ENCODE results near the gene DGKZ.

GRCh38 chr11:45280243-45280837, 5.8 kb downstream of the SYT13 start:
- PRO-cap = no peak

GRCh38 chr11:45355288-45355843, 69.2 kb upstream of the SYT13 start:
- PRO-cap = bidirectional peak, plus-strand start at chr11:45355510, minus-strand start at chr11:45355393

DNA sequence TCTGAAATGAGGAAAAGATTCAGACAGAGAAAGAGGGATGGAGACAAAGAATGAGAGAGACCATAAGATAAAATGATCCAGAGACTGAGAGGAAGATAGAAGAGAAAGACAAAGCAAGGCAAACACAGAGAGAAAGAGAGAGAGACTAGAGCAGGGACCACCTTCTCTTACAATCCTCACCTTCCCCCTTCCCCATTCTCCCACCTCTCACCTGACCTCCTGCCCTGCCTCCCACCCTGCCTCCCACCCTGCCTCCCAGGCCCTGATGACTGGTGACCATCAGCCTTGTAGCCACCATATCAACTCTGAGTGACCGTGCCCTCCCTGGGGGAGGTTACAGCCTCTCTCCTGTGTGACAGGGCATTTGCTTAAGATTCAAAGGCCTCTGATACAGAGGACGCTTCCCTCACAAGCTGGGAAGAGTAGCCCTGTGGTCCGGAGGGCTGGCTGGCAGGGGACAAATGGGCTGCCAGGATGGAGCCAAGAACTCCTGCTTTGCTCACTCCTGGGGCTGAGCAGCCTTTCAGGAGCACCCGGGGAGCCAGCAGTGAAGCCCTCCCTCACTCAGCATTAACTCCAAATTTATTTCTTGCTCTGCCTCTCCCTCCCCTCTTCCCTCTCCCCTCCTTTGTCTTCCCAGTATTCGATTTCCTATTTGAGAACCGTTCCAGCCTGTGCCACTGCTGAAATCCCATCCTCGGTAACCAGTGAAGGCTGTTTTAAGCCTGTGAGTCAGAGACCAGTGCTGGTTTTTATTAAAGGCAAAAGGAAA, 125.2 kb upstream of the SYT13 start:
- PRO-cap = bidirectional peak, plus-strand start at position 121 of the sequence, minus-strand start outside the sequence; bidirectional peak, plus-strand start at position 420 of the sequence, minus-strand start at position 307 of the sequence; bidirectional peak, plus-strand start at position 654 of the sequence, minus-strand start at position 524 of the sequence

GRCh38 chr11:45736358-45737064, 68.4 kb upstream of the SLC35C1 start:
- PRO-cap = no peak

- PRO-cap = no peak
These were observed 18.2 kb downstream of the CRY2 start for GRCh38 chr11:45865350-45865916.

DNA sequence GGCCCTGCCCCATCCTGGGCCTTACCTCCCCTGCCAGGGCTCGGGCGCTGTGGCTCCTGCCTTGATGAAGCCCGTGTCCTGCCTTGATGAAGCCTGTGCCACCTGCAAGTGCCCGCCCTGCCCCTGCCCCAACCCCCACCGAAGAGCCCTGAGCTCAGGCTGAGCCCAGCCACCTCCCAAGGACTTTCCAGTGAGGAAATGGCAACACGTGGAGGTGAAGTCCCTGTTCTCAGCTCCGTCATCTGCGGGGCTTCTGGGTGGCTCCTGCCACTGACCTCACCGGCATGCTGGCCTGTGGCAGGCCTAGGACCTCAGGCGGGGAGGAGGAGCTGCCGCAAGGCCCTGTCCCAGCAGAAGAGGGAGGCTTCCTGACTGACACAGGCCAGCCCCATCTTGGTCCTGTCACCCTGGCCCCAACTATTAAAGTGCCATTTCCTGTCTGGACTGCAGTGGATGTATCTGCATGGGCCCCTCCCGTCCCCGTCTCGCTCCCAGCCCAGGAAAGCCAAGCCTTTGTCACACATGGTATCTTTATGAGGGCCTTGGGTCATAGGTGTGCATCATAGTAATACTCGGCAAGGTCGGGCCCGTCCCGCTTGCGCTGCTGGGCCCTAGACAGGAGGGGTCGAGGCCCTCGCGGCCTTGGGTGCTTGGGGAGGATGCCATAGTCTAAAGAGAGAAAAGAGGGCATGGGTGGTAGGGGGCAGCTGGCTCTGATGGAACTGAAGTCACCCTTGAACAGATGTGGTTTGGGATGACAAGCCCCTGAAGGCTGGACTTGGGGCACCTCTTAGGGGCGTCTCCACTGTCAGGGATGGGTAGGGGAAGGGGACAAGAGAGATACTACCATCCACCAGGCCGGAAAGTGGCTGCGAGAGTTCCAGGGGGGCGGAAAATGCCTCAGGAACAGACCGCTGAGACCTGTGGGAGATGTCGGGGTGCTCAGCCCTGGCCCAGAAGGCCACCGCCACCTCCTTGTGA, 759 bp downstream of the FREY1 start:
- PRO-cap = no peak

GRCh38 chr11:46272028-46272526, 5.4 kb upstream of the CREB3L1 start:
- PRO-cap = unidirectional peak, plus-strand start at chr11:46272288

DNA sequence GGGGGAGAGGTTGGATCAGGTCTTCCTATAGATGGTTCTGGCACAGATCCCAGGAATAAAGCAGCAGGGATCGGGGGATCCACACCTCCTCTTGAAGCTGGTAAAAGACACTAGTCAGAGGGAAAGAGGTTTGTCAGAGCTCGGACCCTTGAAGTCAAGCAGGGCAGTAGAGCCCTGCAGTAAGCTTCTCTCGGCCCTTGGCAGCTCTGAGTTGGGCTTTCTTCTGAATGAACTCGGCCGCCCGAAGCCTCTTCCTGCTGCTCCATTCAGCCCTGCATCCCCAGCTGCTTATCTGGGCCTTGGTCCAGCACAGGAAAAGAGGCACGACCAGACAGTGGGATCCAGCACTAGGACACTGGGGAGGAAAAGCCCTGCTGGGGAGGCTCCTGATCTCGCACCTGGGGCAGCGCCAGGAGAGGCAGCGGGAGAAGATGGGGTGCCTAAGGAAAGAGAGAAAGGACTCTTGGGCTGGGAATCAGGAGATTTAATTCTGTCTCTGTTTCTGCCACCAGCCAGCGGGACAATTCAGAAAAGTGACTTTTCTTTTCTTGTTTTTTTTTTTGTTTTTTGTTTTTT, 2.2 kb downstream of the CREB3L1 start:
- PRO-cap = no peak

- PRO-cap = bidirectional peak, plus-strand start at chr11:46347450, minus-strand start at chr11:46347224
These were observed at the start of gene DGKZ for GRCh38 chr11:46347124-46348066. TSS of gene DGKZ (plus strand) at chr11:46347463.

GRCh38 chr11:46373998-46374708, 7.3 kb upstream of the MDK start:
- PRO-cap = no peak

DNA sequence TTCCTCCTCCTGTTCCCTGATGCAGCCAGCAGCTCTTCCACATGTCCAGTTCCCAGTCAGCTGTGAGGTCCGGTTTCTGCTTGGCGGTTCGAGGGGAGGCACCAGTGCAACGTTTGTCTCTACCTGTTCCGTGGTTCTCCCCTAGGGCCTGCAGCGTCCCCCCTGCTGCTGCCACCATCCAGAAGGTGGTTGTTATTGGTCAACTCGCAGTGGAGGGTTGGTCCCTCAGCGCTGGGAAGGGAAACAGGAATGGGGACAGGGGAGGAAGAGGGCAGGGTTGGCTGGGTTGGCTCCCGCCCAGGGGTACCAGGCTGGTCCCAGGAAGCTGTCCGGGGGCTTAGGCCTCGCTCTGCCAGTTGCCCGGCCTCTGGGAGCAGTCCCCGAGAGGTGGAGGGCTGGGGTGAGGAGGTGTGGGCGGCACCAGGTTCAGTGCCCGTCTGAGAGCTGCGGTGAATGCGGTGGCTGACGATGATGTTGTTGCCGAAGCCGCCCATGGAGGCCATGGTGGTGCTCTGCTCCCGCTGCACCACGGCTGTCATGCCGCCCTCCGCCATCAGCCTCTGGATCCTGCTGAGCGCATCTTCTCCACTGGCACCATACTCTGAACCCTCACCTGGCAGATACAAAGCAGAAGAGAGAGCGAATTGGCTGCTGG, 5.9 kb upstream of the CHRM4 start:
- PRO-cap = no peak

DNA sequence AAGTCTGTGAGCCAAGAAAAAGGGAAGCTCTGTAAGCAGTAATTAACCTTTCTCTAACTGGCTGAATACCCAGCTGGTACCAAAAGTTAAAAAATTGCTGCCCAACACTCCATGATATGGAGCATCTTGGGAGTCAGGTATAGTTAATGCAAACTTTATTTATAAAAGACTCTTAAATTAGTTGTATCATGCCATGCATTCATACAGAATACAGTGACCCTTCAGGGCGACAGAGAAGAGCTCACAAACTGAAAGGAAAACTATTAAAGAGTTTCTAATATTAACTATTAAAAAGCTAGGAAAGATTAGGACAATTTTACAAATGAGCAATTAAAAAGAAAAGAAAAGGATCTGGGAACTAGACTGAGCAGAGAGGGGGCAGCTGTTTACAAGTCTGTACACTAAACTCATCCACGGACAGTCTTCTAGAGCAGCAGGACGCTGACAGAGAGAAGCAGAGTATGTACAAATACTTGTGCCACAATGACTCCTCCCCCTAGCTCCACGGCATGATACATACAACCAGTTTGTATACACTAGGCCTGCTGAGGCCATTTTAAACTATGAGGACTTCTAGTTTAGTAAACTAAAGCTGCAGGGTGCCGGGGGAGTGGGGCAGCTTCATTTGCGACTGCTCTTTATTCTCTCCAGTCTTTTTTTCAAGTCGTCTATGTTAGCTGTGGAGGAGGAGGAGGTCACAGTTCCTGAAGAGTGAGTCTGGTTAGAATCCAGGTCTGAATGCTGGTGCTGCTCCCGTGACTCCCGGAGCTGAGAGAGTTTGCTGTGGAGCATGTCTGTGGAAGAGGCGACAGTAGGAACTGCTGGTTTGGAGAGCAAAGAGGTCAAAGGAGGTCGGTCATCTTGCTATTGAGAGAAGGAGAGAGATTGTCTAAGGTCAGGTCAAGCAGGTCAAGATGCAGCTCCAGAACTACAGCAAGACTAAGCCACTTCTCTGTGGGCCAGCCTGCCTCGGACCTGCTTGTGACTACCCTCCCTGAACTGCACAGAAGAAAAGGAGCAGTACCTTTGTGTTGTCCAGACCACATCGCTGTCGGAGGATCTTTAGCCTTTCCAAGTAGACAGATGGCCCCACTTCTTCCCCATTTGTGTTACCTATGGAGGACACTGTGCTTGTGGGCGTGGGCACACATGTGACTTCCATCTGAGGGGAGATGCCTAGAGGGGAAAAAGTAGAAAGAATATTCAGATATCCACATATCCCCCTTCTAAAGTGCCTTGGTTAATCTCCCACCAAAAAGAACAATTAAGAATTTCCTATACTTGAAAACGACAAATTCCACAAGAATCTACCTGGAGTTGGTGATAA, 24.9 kb downstream of the F2 start:
- PRO-cap = no peak

DNA sequence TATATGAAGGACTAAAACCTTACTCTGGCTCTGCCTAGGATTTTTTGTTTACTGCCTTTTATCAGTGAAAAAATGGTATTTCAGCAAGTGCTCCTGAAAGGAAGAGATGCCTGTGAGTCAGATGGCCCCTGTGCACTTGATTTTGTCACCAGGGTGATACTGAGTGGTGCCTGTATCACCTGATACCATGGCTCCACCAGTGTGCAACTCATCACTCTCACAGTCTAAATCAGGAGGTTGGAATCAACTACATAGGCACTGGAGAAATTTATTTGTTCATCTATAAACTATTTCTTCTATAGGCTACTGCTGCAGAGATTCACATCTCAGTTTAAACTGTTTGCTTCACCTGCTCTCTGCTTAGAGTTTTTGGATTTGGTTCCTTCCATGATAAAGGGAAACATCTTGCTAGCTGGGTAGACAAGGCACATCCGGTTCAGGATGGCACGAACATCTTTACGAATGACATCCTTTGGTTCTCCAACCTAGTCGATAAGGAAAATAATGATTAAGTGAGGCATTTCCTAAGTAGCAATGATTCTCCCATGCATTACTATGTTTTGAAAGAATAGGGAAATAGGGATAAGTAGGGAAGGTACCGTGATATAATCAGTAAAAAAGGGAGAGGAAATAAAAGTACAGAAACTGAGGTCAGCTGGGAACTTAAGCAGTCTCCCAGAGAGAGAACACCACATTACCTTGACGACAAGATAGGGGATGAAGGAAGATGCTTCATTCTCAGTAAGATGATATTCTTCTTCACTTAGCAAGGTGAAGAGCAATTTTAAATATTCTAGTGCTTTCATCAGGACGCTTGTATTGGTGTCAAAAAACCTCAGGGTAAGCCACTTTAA, 43.5 kb downstream of the F2 start:
- PRO-cap = no peak

DNA sequence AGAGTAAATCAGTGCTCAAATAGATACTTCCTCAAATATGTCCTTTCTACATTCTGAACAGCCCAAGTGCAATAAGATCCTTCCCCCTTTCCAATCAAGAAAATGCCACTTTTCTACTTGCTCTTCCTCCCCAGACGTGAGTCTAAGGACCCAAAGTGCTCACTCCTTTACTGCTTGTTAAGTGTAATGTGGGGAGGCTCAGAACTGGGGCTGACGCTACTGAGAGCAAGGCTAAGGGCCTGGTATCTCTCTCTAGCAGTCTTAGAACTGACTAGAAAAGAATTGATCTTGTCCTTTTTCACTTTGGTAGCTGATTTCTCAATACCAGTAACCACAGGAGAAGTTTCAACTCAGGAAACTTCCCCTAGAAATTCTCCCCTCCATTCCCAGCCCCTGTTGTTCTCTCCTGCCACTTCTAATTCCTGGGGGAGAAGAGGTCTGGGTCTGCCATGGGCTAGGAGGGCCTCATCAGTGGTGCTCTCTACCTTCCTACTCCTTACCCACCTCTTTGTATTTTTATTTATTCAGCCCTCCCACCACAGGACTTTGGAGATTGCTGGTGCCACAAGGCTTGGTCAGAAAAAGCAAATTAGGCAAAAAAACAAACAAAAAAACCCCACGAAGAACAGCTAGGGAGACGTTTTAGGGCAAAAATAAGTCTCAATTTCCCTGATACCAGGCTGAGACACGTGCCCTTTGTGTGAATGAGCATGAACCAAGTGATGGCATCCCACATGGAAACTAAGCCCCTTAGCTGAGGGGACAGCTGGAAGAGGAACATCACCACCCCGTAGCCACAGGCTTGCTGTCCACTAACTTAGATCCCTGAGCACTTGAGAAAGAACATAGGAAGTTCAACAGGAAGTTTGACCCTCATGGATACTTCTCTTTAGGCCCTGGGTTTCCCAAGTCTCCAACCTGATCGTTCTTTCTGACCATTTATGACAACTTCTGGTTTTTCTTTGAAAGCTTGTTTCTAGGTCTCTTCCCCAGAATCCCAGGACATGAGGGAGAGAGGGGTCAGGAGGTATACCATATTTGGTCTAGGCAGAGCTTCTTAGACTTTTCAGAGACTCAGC, 11.3 kb upstream of the CKAP5 start:
- PRO-cap = no peak

DNA sequence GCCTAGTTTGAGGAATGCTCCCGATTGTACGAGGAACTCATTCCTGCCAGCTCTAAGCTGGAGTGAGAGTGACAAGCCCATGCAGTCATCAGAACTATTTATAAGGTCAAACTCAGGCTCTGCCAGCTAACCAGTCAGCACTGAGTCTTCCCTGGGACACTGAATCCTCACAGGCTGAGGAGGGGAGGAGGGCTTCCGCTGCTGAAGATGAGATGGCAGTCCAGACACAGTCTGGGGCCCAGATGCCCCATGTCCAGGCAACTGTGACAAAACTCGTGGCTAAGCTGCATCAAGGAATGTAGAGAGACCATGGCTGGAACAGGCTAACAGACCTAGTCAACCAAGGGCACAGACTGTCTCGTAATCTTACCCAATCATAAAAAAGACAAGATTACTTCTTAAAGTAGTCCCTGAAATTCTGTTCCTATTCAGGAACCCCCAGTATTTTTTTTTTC, 3.9 kb downstream of the LRP4 start:
- PRO-cap = no peak

DNA sequence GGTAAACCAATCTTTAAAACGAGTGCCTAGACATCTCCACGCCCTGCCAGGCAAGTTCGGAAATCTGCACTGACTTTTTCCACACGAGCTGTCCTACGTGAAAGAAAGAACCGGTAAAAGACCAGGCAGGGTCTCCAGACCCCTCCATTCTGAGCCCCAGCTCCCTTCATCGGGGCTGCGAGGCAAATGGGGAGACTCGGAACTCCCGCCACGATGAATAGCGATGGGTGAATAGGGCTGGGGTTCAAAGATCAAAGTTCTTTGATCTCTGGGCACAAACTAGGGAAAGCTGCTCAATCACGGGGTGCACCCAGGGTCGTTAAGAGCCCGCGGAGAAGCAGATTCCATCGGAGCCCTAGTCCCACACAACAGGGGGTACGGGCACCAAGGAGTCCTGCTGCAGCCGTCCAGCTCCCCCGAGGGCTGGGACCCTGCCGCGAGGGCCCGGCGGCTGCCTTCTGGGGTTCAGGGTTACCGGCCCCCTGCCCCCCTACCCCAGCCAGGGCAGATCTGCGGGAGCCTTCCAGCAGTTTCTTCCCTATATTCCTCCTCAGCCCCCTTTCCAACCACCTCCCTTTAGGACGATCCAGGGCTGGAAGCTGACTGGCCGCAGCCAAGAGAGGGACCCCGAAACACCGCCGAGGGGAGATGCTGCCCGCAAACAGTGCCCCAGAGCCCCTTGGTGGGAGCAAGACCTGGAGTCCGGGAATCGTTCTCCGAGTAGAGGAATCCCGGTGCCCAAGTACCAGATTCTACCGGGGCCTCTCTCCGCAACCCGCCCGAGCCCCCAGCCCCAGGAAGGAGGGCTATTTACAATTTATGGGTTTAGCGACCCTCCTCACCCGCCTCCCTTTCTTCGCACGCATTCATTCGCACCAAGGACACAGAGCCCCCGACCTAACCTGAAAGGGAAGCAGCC, 986 bp downstream of the LRP4 start:
- PRO-cap = no peak

GRCh38 chr11:47057294-47057921, 119.3 kb downstream of the ARFGAP2 start:
- PRO-cap = no peak

DNA sequence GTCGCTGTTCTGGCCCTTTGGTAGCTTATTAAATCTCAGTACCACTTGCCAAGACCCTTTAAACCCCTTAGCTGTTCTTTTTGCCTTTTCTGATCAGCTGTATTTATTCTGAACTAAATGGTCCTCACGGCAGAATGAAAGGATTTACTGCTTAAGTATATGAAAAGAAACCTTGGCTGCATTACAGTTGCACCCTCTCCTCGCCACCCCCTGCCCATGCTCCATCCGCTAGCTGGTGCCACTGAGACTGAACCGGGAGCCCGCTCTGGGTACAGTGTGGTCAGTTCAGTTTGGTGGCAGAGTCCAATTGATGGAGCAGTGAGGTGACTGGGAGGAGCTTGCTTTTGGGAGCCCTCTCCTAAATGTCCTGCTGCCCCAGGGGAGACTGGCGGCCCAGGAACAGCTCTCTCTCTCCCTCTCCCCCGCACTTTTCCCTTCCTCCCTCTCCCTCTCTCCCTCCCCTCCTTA, 22.0 kb downstream of the ARFGAP2 start:
- PRO-cap = no peak

GRCh38 chr11:47183872-47184375, 2.3 kb downstream of the PACSIN3 start:
- PRO-cap = no peak

GRCh38 chr11:47185267-47186298, 651 bp downstream of the PACSIN3 start:
- PRO-cap = bidirectional peak, plus-strand start at chr11:47185694, minus-strand start at chr11:47185566